Measurements from ENCODE around the genes EEF2K and PRKCB.

DNA sequence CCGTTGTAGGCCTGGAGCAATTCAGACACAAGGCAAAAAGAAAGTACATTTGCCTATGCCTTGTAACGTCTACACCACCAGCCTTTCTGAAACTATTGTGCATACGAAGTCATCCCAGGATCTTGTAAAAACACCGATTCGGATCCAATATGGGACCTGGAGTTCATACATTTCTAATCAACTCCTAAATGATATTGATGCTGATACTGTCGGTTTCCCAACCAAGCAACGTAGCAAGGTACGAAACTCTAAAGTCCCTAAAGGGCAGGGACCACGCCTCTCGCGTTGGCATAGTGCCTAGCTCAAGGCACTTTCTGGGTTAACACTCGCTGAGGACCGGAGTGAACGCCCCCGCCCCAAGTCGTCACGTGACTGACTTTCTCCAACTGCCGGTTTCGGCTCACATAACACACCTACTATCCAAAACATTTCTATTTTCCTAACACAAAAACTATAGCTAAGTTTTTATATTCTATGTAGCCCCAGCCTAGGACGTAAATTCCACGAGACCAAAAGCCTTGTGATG is 853 bp upstream of the UQCRC2 start:
- RAMPAGE, long total RNA = no peak
- RRBS = 2% methylated on average over 6 of the region's 21 CpGs

DNA sequence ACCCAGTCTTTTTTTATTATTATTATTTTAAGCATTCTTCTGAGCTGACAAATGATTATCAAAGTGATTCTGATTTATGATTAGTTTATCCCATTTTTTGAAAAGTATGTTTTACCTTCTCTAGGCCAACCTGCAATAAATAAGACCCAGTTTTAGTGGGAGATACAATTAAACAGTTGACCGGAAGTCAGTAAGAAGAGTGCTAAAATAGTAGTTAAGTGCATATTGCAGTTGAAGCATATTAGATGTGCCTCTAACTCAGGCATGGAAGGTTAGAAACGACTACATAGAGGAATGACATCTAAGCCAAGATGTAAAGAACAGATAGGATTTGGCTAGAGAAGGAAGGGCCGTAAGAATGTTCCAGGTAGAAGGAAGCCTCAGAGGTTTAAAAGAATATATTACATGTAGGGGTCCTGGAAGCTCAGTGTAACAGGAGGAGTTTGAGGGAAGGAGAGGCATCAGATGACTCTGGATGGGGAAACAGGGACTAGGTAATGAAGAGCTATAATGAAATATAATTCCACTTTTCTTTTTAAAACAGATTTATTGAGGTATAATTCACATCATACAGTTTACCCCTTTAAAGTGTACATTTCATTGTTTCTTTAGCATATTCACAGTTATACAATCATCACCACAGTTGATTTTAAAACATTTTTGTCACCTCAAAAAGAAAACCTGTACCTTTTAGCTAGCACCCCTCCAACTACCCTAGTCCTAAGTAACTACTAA is 23.1 kb downstream of the MOSMO start:
- RAMPAGE, long total RNA = no peak
- RRBS = no CpG with 5 or more reads among the region's 3 CpGs

DNA sequence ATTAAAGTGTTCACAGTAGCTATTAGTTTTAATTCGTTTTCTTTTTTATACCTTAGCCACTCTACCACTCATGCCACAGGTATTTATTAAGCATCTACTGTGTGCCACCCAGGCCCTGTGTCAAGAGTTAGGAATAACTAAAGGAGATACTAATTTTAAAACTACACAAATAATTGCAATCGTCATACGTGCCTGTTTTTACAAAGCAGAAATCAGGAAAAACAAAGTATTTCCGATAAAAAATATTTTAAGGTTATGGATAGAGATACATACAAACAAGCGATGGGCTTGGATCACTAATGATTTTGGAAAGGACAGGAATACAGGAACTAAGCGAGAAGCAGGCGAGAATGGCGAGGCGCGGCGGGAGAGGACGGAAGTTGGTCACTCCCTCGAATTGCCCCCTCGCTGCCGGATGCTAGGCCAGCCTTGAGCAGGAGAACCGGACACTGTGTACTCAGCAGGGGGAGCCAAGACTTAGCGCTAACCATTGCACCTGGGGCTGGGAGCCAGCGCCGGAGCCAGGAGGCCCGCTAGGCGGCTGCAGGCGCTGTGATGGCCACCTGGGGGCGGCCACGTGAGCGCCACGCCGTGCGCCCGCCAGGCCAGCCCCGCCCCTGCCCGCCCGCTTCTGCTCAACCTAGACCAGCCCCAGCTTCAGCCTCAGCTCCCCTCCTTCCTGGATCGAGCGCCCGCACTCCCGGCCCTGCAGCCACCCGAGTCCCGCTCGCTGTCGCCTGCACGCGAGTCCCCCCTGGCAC is at the start of gene EEF2K:
EEF2K (plus strand) TSS at position 634 of the 761 bp plus-strand sequence.
- RAMPAGE, long total RNA = no peak
- RRBS = 2% methylated on average over 10 of the region's 42 CpGs

GRCh38 chr16:22207480-22207753 is 1.3 kb downstream of the EEF2K start:
- RAMPAGE, long total RNA = no peak
- RRBS = no CpG with 5 or more reads among the region's 6 CpGs

DNA sequence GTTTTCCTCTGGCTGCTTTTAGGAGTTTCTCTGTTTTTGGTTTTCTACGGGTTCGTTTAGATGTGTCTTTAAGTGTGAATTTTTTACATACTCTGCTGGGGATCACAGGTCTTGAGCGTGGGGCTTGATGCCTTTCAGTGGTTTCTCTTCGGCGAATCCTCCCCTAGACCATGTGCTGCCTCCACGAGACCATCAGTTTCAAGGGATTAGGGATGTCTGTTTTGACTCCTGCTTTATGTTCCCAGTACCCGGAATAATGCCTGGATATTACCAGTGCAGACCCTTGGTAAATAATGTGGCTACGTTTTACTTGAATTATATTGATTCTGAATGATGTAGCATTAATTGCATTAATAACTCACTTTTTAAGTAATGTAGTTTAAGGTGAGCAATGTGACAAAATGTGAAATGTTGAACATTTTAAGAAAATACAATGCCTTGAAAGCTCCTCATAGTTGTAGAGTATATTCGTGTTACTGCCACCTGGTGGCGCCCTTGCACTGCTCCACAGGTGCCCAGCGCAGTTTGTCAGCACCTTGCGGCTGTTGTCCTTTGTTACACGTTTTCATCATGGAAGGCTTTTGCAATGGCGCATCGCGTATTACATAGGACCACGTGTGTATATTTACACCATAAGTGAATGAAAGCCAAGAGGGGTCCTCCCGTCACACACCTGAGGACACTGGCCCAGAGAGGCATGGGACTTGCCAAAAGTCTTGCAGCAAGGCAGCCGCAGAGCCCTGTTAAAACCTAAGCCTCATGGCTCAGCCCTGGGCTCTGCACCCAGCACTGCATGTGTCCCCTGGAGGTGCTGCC is 23.9 kb downstream of the POLR3E start:
- RAMPAGE, long total RNA = no peak
- RRBS = no CpG with 5 or more reads among the region's 19 CpGs

DNA sequence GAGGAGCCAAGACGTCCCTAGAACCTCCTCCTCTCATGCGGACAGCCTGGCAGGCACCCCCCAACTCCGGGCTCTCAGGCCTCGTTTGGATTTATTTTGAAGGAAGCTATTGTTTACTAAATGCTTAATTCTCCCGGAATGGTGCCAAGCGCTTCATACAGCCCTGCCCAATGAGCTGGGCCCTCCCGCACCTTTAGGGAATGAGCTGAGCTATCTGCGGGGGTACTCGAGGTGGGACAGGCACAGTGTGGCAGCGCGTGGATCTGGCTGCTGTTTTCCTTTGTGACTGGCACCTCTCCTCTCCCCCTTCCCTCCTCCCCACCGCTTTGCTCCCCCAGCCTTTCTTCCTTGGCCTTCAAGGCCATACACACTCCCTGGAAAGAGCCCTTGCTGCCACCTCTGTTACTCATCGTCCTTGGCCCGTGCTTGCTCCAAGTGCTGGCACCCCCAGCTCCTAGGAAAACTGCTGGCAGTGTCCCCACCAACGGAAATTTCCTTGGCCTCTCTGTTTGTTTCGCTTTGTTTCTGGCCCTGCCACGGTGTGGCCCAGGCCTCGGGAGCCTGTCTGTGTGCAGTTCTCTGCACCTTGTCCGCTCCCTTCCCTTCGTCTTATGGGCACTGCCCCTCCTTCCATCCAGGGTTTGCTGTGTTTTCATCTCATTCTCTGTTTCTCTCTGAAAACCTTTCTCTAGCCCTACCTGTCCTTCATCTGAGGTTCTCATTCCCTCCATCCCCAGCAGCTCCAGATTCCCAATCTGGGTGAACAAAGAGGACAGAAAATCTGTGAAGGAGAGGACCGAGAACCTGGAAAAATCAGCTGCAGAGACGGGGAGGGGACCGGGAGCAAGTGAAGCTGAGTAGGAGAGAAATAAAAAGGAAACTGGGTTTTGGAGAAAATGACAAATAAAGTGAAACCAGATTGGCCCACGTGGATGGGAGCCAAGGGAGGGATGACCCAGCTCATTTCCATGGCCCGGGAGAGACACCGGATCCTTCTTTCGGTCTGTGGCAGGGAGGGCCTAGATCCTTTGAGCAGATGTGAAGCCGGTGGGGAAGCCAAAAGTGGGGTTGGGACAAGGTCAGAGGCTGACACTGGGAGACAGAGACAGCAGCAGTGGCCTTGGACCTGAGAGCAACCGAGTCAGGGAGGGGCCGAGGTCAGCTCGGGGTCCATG is 50.2 kb upstream of the CDR2 start:
- RAMPAGE, long total RNA = no peak
- RRBS = no CpG with 5 or more reads among the region's 31 CpGs

GRCh38 chr16:22534045-22534976 is 23.6 kb downstream of the NPIPB5 start:
- RAMPAGE, long total RNA = no peak
- RRBS = no CpG with 5 or more reads among the region's 47 CpGs

- RAMPAGE, long total RNA = no peak
- RRBS = no CpG with 5 or more reads among the region's 2 CpGs
These were observed 17.0 kb downstream of the USP31 start for GRCh38 chr16:23132298-23132618.

DNA sequence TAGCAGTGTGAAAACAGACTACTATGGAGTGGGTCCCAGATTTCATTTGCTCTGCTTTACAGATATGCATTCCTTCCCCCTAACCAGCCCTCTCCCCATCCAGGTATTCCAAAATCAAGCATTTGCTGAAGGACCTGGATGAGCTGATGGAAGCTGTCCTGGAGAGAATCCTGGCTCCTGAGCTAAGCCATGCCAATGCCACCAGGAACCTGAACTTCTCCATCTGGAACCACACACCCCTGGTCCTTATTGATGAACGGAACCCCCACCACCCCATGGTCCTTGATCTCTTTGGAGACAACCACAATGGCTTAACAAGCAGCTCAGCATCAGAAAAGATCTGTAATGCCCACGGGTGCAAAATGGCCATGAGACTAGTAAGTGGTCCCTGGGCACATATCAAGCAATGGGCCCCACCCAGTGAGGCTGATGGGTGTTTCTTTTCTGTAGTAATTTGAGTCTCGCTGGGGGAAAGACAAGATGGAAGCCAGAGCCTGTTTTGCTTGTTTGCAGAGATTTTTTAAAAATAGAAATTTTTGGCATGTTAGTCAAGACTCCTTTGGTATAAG is 50.7 kb downstream of the SCNN1B start:
- RAMPAGE, long total RNA = no peak
- RRBS = no CpG with 5 or more reads among the region's 3 CpGs

DNA sequence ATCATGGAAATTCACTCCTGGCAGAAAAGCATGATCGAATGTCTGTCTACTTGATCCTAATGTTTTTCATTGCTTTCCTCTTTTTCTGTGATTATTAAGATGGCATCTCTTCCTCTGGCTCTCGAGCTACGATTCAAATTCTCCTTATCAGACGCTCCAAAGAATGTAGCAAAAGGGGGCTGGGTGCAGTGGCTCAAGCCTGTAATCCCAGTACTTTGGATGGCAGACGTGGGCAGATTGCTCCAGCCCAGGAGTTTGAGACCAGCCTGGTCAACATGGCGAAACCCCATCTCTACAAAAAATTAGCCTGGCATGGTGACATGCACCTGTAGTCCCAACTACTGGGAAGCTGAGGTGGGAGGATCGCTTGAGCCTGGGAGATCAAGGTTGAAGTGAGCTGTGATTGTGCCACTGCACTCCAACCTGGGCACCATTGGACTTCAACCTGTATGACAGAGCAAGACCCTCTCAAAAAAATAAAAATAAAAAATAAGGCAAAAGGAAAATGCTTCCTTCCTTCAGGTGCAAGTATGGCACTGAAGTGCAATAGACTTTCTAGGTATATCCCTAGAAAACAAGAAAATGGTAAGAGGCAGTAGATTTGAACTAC is 35.6 kb downstream of the COG7 start:
- RAMPAGE, long total RNA = no peak
- RRBS = no CpG with 5 or more reads among the region's 7 CpGs

DNA sequence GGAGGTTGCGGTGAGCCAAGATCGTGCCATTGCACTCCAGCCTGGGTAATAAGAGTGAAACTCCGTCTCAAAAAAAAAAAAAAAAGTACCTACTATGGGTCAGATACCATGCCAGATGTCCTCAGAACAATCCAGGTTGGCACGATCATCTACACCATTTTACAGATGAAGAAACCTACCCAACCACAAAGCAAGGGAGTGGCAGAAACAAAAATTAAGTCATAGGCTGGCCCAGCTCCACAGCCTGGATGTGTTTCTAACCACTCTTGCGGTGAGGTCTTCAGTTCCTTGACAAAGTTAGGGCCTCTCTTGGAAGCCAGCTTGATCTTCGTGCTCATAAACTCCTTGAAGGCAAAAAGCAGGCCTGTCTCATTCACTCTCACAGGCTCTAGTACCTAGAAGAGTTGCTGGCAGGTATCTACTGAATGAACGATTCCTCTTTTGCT is 6.3 kb downstream of the GGA2 start:
- RAMPAGE, long total RNA = no peak
- RRBS = no CpG with 5 or more reads among the region's 7 CpGs

DNA sequence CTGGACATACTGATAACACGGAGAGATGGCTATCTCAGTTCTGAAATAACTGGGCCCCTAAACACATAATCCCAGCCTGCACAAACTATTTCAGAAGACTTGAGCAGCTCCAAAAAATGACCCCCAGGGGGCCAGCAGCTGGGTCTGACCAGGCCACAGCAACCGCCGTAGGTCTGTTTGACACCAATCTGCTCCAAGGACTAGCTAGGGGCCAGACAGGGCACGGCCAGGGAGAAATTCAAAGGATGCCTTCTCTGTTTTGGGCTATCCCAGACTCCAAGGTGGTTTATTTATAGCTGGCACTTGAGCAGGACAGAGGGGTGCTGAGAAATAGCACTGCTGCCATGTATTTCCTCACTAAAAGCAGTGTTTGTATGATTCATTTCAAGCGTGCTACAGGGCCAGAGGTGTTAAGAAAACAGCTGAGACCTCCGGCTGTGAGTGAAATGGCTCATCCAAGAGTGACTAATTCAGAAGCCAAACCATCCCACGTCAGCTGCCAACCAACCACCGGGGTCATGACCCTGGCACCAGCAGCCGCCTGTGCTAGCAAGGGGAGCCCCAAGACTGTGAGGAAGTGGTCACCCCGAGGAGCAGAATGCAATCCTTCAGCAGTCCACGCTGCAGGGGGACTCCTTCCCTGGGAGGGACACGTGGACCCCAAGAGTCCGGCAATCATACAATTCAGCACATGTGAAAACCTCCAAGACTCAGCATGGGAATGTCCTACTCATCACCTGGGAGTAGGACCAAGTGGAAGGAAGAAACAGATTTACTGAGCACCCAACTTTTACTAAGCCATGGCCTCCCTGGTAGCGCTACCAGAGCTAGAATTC is 5.6 kb downstream of the GGA2 start:
- RAMPAGE, long total RNA = no peak
- RRBS = 2% methylated on average over 3 of the region's 14 CpGs

- RAMPAGE, long total RNA = no peak
- RRBS = no CpG with 5 or more reads among the region's 5 CpGs
These were observed 18.6 kb downstream of the EARS2 start for GRCh38 chr16:23538488-23538964.

DNA sequence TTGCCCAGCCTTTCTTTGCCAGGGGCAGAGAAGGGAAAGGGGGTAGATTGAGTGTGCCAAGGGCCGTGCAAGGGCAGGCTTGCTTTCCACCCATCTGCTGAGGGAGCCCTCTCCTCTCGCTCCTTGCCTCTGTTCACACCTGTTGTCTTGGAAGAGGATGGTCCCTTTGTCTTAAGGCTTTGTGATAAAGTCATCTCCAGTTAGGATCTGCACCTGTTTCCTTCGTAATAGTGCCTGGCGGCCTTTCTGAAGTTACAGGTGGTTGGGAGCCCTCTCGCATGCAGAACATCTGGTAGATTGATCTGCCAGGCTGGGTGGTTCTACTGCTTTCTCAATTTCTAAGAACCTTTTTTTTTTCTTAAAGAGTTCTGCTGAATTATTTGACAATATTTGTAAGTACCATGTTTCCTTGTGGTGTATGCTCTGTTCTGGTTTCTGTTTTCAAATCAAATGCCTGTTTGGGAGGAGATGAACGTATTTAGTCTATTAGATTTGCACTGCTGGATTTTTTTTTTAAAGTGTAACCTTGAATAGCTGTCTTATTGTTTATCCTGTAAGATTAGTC is 16.4 kb downstream of the UBFD1 start:
- RAMPAGE, long total RNA = no peak
- RRBS = no CpG with 5 or more reads among the region's 6 CpGs

DNA sequence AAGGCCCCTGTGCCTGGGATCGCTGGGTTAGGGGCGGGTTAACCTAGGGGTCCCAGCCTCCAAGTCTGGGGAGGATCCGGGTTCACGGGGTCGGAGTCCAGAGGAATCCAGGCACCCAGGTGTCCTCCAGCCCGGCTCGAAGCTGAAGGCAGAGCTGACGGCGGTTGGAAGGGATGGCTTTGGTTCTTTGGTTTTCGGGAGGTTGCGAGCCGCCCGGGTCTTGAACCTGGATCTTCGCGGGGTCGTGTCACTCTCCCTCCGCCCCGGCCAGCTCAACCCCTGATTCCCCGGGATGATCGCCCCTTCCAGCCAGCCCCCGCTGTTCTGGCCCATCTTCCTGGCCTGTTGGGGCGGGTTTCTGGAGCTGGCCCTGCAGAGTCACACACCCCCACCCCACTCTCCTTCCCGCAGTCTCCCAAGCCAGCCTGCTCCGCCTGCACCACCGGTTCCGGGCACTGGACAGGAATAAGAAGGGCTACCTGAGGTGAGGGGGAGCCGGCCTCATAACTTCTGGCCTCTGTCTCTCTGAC is 489 bp downstream of the CHP2 start:
- RAMPAGE, long total RNA = no peak
- RRBS = 39% methylated on average over 16 of the region's 27 CpGs

DNA sequence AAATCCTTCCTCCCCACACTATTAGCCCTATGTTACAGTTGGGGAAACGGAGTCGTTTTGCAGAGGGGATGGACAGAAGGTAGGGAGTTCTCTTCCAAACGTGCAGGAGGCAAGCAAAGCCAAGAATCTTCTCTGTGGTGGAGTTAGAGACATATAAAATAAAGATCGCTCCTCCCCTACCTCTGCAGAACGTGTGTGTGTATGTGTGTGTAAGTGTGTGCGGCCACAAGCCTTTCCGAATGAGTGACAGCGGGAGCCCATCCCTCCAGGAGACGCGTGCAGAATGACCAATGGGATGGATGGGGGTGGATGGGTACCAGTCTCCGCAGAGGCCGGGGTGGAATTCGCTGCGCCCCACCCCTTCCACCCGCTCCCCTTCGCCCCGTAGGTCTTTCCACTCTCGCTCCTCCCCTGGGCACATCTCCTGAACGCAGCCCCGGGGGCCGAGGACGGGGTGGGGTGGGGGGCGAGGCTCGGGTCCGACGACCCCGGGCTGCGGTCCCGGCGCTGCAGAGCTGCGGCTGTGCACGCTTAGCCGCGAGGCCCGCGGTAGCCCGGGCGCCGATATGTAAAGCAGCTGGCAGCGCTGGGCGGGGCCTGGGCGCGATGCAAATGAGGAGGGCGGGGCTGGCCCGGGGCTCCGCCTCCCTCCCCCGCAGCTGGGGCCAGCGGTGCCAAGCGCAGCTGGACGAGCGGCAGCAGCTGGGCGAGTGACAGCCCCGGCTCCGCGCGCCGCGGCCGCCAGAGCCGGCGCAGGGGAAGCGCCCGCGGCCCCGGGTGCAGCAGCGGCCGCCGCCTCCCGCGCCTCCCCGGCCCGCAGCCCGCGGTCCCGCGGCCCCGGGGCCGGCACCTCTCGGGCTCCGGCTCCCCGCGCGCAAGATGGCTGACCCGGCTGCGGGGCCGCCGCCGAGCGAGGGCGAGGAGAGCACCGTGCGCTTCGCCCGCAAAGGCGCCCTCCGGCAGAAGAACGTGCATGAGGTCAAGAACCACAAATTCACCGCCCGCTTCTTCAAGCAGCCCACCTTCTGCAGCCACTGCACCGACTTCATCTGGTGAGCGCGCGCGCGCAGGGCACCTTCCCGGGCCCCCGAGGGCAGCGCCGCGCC is at the start of gene PRKCB:
PRKCB (plus strand) TSS at position 687 of the 1,106 bp plus-strand sequence.
- RAMPAGE, long total RNA = no peak
- RRBS = 3% methylated on average over 46 of the region's 110 CpGs

GRCh38 chr16:23840168-23840801 is 4.5 kb downstream of the PRKCB start:
- RAMPAGE, long total RNA = no peak
- RRBS = no CpG with 5 or more reads among the region's 4 CpGs

DNA sequence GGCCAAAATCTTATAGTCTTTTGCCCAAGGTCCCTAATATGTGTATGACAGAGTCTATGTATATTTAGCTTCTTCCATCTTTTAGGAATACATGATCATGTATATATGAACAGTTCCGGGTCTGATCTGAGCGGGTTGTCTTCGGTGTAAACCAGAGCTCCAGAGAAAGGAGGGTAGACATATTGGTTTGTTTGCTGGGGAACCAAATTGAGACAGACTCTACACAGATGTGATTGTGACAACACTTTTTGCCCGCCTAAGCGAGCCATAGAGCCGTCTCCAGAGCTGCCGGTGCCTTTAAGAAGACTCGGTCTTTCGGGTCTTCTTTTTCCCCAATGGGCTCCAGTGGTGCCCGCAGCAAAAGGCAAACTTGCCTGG is 836 bp upstream of the CACNG3 start:
- RAMPAGE, long total RNA = no peak
- RRBS = no CpG with 5 or more reads among the region's 10 CpGs

DNA sequence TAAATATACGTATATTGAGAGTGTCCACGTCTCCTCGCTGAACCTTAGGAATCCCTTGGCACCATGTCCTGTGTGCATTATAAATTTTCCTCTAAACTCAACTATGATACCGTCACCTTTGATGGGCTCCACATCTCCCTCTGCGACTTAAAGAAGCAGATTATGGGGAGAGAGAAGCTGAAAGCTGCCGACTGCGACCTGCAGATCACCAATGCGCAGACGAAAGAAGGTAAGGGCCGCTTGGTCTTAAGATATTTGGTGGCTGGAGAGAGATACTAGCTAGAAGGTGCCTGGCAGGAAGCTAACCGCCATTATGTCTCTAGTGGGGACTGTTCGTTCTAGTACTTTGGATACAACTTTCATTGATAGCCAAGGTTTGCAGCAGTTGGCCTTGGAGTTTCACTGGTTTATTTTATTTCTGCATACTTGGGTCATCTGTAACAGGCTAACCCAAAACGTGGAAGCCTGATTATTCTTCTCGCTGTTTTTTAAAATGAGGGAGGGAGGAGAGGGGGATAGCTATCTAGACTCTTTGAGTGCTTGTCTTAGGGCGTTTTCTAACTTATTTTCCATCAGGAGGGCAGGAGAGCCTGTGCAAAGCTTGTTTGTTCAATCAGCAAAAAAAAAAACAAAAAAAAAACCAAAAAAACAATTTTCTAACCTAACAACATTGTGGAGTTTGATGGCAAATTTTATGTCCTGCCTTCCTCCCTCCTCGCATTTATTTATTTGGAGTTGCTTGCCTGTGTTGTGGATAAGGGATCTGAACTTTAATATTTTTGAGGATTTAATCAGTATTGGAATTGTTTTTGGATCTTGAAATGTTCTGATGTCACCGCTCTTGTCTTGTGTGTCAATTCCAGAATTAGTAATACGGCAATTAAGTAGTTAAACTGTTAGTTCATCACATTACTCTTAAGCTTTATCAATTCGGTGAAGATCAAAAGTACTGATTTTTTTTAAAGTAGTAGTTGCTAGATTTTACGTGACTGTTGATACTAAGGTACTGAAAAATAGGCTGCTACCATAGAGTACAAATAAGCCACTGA is 1.5 kb downstream of the RBBP6 start:
- RAMPAGE, long total RNA = no peak
- RRBS = no CpG with 5 or more reads among the region's 20 CpGs

DNA sequence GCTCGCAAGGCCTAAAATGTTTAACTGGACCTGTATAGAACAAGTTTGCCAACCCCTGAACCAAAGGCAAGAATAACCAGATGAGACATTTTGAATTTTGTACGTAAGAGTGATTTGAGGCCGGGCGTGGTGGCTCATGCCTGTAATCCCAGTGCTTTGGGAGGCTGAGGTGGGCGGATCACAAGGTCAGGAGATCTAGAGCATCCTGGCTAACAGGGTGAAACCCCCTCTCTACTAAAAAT is 52.9 kb downstream of the TNRC6A start:
- RAMPAGE, long total RNA = no peak
- RRBS = no CpG with 5 or more reads among the region's 5 CpGs

Data from epithelial cell of proximal tubule (primary cell).